HEK293 (cell line): ENCODE data around the genes FSTL4 and JADE2.

- PRO-cap: no peak
- RRBS, 2 experiments: 93 to 96% methylated on average over 7 of the region's 26 CpGs
Measured at GRCh38 chr5:132760872-132761742, 13.9 kb downstream of the CCNI2 start.

DNA sequence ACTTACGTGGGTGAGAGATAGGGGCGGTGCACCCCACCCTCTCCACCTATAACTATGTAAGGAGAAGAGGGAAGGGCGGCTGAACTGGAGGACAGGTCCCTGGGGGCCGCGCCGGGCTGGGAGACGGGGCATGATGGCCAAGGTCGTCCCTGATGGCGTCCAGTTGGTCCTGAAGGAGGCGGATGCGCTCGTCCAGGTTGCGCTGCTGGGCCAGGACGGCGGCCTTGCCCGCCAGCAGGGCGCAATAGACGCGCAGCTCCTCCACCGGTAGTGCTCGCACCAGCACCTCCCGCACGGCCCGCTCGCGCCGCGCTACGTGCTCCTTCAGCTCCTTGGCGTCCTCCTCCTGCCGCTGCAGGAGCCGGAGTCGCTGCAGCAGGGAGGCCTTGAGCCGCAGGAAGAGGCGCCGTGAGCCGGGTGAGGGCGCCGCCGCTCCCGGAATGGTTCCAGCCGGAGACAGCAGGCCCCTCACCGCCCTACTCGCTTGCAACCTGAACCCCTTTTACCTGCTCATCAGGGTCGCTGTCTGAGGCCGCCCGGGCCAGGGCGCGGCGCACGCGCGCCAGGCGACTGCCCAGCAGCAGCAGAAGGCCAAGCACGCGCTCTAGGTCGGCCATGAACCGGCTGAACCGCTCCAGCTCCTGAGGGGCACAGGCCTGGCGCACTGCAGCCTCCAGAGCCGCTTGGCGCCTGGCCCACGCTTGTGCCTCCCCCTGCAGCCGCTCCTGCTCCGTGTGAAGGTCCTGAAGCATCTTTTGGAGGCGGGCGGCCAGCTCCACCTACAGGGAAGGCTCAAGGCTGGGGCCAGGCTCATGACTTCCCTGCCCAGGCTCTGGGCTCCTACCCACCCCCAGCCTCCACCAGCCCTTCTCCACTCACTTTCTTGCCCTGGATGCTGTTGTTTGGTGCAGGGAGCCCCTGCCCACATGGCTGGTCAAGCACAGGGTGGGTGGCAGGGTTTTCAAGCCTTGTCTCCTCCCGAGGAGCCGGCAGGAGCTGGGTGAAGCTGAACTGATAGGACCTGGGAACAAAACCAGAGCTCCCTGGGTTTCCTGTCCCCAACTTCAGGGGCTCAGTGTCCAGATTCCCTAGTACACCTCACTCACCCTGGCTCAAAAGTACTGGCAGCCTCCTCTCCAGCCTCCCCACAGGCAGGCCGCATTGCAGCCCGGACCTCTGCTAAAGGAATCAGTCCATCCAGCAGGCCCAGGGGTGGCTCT is 7.3 kb downstream of the SHROOM1 start:
- PRO-cap: no peak
- RRBS, 2 experiments: 95 to 97% methylated on average over 25 to 28 of the region's 71 CpGs

DNA sequence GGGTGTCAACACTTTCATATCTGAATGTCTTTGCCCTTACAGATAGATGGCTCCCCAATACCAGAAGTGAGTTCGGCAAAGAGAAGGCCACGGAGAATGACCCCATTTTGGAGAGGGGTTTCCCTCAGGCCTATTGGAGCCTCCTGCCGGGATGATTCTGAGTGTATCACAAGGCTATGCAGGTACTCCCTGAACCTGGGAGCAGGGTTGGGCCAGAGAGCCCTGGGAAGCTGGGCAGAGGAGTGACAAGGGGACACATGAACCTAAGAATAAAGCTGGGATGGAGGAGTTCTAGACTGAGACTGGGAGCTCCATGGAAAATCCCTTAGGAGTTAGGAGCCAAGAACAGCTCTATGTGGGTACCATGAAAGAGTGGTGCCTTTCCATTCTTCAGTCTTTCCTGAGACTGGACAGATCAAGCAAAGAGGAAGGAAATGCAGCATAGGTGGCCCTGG is 467 bp downstream of the LEAP2 start:
- PRO-cap: no peak
- RRBS, 2 experiments: no CpG with 5 or more reads among the region's 3 CpGs

- PRO-cap: no peak
- RRBS, 2 experiments: no CpG with 5 or more reads among the region's 4 CpGs
Measured at GRCh38 chr5:132906813-132907991, 33.7 kb downstream of the LEAP2 start.

GRCh38 chr5:133091028-133091602 is 39.3 kb downstream of the HSPA4 start:
- PRO-cap: no peak
- RRBS, 2 experiments: no CpG with 5 or more reads among the region's 4 CpGs

GRCh38 chr5:133407129-133407475 is 205.2 kb downstream of the FSTL4 start:
- PRO-cap: no peak
- RRBS, 2 experiments: no CpG with 5 or more reads among the region's 1 CpG

DNA sequence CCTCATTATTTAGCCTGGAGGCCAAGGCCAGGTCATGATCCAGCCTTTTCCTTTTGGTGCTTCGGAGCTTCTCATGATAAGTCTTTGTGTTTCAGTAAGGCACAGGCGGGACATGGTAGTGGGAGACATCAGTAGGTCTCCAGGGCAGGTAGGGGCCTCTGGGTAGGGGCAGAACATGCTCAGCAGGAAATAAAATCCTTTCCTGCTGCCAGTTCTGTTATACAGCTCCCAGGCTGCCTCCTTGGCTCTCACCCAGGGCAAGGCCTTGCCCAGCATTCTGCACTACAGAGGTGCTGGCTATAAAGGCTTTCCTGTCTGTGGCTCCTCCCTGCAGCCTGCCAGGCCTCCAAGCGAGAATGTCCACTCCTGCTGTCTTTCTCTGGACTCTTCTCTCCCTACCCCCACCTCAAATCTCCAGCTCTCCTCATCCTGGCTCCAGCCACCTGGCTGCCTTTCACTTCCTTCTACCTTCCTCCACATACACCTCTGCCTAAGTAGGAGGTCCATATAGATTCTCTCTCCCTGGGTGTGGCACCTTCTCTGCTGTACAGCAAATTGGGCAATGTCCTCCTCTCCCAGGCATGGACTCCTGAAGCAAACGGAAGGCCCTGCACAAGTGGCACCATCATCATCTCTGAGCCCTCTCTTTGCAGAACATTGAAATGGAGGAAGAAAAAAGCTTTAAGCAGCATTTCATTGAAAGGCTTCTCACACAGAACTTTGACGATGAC is 128.6 kb downstream of the FSTL4 start:
- PRO-cap: no peak
- RRBS, 2 experiments: no CpG with 5 or more reads among the region's 5 CpGs

DNA sequence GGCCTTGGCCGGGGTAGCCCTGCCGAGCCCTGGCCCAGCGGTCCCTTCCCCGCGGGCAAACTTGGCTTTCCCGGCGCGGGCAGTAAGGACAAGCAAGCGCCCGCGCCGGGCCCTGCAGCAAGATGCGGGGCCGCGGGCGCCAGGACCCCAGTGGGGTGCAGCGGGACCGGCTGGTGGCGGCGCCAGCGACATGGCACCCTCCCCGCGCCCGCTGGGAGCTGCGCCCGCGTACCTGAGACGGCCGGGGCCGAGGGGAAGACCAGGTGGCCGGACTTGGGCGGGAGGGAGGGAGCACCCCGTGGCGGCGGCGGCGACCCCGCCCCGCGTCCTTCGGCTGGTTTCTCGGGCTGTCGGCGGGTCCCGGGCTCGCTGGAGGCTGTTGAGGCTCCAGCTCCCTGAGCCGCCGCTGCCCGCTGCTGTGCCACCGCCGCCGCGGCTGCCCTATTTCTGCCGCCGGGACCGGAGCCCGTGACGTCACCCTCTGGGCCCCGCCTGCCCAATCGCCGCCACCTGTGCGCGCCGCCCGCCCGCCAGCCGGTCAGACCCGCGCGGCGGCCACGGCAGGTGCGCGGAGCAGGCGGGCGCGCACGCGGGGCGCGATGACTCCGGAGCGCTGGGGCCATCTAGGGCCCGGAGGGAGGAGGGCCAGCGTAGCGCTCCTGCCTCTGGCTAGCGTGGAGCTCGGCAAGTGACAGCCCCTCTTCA is at the start of gene FSTL4:
Gene FSTL4 (minus strand): TSS at position 449 of the 705 bp plus-strand sequence.
- PRO-cap: bidirectional peak, plus-strand start at position 541 of the sequence, minus-strand start at position 420 of the sequence
- RRBS, 2 experiments: 3 to 4% methylated on average over 43 to 58 of the region's 88 CpGs

DNA sequence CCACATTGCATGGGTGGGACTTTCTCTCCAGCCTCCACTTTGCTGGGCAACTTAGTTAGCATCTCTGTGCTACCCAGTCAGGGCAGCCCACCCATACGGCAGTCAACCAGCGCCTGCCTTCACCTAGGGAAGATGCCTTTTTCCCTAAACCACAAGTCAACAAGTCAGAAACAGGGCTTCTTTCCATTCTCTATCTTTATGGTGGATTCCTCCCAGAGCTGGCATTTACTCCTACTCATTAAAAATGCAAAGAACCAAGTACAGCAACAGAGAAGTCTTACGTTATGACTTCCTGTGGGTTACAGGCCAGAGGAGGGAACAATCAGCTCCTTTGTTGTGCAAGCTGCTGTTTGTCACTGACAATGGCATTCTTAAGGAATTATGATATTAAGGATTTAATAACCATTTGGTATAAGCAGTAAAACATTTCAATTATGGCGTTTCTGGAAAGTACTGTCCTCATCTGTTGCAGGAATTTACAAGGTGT is 48.9 kb upstream of the VDAC1 start:
- PRO-cap: no peak
- RRBS, 2 experiments: no CpG with 5 or more reads among the region's 4 CpGs

DNA sequence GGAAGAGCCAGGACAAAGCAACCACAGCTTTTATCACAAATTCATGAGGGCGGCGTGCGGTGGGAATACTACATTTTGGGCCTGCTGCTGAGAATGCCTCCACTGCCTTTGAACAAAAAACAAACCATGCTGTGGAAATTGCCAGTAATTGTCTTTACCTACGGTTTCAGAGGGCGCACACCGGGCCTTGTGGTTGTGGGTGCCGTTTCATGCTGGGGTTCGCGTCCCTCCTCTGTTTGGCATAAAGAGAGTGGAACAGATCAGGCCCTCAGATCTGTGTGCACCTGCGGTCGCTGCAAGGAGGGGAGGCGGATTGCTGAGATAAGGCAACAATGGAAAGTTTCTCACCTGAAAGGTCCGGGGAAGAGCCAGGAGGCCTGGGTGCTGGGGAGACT is 27.5 kb upstream of the TCF7 start:
- PRO-cap: no peak
- RRBS, 2 experiments: no CpG with 5 or more reads among the region's 13 CpGs

DNA sequence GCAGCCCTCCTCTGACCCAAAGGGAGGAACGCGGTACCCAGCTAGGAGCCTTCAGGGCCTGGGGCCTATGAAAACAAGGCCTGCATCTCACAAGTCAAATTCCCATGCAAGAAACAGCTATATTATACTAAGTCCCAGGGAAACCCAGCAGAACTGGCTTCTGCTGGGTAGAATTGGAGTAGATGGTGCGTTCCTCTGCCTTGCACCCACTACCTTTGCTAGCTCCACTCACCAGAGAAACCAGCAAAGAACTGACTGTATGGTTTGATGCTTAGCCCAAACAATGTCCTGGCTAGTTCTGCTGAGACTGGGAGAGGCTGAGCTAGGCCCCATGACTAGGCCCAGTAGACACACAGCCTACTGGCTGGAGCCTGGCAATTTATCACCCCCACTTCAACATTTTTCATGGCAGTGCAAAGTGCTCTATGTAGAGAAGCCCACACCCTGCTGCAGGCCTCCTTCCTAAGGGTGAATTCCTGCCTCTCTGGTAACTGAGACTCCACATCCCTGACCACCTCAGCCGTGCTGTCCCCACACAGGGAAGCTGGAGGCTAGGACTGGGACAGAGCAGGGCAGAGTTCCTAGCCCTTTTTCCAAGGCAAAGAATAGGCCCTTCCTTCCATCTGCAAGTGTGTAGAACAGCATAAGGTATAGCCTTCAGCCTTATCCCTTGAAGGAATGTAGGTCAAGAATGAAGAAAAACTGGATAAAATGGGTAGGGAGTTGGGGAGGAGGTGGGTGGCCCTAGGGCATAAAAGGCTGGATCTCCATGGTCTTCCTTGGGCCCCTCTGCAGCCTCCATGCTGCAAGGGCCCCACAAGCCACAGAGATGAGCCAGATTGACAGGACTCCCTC is 29.4 kb downstream of the TCF7 start:
- PRO-cap: no peak
- RRBS, 2 experiments: no CpG with 5 or more reads among the region's 4 CpGs

GRCh38 chr5:134148929-134149666 is 27.7 kb downstream of the SKP1 start:
- PRO-cap: no peak
- RRBS, 2 experiments: 77 to 89% methylated on average over 1 of the region's 9 CpGs

- PRO-cap: no peak
- RRBS, 2 experiments: no CpG with 5 or more reads among the region's 7 CpGs
Measured at GRCh38 chr5:134223889-134224408, 1.9 kb downstream of the PPP2CA start.

- PRO-cap: bidirectional peak, plus-strand start at chr5:134225608, minus-strand start at chr5:134225499
- RRBS, 2 experiments: under 1 to 2% methylated on average over 7 of the region's 40 CpGs
Measured at GRCh38 chr5:134224927-134225708, 755 bp downstream of the PPP2CA start.

DNA sequence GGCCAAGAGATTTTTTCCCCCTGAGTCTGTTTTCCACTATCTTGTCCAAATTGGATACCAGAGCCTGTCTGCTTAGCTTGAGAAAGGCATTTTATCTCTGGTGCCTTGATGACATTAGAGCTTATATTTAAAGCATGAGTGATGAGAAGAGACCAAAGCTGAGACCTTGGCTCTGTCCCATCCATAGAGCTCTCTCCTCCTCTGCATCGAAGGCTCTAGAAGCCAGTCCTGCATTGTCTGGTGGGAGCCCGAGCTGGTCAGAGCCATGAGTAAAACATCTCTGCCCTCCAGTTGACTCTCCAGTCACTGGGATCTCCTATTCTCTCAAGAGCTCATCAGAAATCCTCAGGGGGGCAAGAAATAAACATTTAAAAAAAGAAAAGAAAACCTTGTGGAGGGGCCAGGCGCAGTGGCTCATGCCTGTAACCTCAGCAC is 10.5 kb upstream of the PPP2CA start:
- PRO-cap: no peak
- RRBS, 2 experiments: no CpG with 5 or more reads among the region's 3 CpGs

DNA sequence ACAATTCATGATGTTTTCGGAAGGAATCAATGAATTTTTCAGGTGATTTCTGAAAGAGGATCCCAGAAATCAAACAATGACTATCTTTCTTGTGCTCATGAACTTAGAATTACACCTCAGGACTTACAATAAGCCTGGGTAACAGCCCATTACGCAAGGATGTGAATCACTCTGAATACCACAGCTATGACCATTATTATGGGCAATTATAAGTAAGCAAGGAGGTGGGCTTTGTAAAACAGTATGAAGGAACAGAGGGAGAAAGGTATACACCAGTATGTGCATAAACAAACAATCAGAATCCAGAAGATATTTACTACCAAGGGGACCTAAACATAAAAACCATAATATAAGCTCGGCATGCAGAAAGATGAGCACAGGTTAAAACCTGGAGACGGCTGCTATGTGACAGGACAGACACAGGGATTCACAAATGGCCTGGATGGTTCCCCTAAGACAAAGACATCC is 21.6 kb upstream of the PPP2CA start:
- PRO-cap: no peak
- RRBS, 2 experiments: no CpG with 5 or more reads among the region's 4 CpGs

DNA sequence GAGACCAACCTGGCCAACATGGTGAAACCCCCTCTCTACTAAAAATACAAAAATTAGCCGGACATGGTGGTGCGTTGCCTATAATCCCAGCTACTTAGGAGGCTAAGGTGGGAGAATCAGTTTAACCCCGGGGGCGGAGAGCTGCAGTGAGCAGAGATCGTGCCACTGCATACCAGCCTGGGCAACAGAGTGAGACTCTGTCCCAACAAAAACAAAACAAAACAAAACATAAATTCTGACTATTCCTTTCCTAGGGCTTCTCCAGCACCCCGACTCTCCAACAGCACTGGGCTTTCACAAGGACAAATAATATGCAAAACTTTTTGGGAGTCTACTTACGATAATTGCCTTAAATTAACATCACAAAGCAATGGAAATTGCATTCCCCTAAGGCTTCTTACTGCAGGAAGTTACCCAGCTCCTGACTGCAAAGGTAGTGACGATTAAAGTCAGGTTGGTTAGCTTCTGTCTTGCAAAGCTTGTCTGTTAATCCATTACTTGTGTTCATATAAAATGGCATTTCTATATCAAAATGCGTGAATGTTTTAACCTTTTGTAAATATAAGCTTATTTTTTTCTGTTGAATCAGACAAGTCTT is 16.0 kb upstream of the CDKN2AIPNL start:
- PRO-cap: no peak
- RRBS, 2 experiments: no CpG with 5 or more reads among the region's 9 CpGs

- PRO-cap: no peak
- RRBS, 2 experiments: no CpG with 5 or more reads among the region's 7 CpGs
Measured at GRCh38 chr5:134509207-134509806, 16.2 kb upstream of the JADE2 start.

- PRO-cap: bidirectional peak, plus-strand start at chr5:134525295, minus-strand start at chr5:134525073
- RRBS, 2 experiments: 2 to 3% methylated on average over 13 of the region's 59 CpGs
Measured at GRCh38 chr5:134524771-134525592, 488 bp upstream of the JADE2 start.

DNA sequence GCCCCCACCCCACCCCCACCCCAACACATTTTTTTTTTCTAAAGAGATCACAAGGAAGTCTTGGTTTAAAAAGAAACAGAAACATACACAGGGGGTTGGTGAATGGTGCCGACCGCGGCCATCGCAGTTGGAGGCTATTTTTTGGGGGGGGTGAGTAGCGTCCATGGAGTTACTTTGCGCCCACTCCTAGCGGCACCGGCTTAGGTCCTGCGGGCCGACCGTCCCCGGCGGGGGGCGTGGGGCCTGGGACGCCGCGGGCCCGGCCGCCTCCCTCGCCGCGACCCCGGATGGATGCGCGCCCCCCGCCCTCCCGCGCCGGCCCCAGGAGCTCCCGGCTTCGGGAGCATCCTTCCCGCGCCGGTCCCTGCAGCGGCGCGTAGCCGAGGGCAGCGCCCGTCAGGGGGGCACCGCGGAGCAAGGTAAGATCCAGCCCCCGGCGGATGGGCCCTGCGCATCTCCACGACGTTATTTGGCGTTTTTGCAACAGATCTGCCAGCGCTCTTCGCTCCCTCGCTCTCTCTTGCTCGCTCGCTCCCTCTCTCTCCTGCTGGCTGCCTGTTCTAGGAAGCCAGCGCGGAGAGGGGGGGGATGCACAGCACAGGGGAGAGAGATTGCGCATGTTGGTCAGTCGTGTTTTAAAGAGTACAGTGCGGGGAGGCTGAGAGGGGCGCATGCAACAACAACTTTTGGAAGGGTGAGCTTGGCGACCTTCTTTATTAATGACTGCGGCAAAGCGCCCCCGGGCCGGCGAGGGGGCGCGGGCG is at the start of gene JADE2:
Gene JADE2 (plus strand): TSS at position 78 of the 764 bp plus-strand sequence.
- PRO-cap: bidirectional peak, plus-strand start at position 382 of the sequence, minus-strand start at position 380 of the sequence; bidirectional peak, plus-strand start at position 627 of the sequence, minus-strand start at position 546 of the sequence
- RRBS, 2 experiments: 1 to 2% methylated on average over 16 of the region's 68 CpGs